Epithelial cell of alveolus of lung (primary cell): ENCODE measurements around the genes GRM1 and RAB32.

DNA sequence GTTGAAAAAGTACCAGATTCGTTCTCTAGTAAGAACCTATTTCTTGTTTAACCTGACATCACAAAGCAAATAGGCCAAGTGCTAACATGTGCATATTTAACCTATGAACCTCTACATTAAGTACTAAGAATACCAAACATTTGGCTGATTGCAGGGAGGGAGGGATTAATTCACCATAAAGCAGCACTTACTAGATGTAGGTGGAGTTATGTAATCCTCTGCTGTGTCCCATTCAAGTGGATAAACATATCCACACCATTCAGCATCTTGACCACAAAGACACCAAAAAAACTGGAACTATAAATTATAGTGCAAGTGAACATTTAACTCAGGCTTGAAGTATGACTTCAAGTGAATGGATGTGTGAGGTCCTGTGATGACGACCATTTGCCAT lies 10.2 kb downstream of the STX11 start:
- RAMPAGE, long total RNA = no peak
- RRBS = no CpG with 5 or more reads among the region's 2 CpGs

DNA sequence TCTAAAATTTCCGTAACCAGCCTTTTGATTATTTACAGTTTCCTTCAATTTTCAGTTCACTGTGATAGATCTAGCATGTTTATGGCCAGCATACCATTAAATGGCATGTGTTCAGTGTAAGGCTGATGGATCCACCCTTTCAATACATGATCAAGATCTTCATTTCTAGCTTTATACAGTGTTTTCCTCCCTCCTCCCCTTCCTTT lies 19.0 kb downstream of the STX11 start:
- RAMPAGE, long total RNA = no peak
- RRBS = no CpG with 5 or more reads among the region's 1 CpG

- RAMPAGE, long total RNA = no peak
- RRBS = no CpG with 5 or more reads among the region's 2 CpGs
Measured at GRCh38 chr6:144171099-144171382, 20.7 kb downstream of the STX11 start.

GRCh38 chr6:144265305-144265873 lies 19.7 kb upstream of the UTRN start:
- RAMPAGE, long total RNA = no peak
- RRBS = no CpG with 5 or more reads among the region's 5 CpGs

DNA sequence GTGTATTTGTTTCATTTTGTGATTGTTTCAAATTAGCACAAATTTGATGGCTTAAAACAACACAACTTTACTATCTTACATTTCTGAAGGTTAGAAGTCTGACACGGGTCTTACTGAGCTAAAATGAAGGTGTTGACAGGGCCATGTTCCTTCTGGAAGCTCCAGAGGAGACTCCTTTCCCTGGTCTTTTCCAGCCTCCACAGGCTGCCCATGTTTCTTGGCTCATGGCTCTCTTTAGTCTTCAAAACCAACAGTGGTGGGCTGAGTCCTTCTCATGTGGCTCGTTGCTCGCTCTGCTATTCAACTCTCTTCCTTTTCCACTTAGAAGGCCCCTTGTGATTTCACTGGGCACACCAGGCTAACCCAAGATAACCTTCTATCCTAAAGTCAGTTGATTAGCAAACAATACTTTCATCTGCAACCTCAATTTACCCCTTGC lies 79.5 kb downstream of the UTRN start:
- RAMPAGE, long total RNA = no peak
- RRBS = no CpG with 5 or more reads among the region's 3 CpGs

DNA sequence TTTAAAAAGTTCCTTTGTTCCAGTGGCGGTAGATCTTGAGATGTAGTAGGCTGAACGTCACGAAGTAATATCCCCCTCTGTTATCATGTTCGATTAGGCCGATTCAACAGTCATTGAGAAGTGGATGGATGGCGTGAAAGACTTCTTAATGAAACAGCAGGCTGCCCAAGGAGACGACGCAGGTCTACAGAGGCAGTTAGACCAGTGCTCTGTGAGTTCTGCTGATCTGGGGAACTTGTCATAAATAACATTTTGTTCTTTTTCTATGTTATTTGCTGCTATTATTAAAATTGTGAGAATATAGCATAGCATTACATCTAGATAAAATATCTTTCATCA lies 188.5 kb downstream of the UTRN start:
- RAMPAGE, long total RNA = no peak
- RRBS = no CpG with 5 or more reads among the region's 8 CpGs

GRCh38 chr6:144522700-144523429 lies 237.7 kb downstream of the UTRN start:
- RAMPAGE, long total RNA = no peak
- RRBS = no CpG with 5 or more reads among the region's 2 CpGs

GRCh38 chr6:144661221-144661637 lies 376.1 kb downstream of the UTRN start:
- RAMPAGE, long total RNA = no peak
- RRBS = no CpG with 5 or more reads among the region's 6 CpGs

GRCh38 chr6:144852054-144853054 lies 567.2 kb downstream of the UTRN start:
- RAMPAGE, long total RNA = no peak
- RRBS = no CpG with 5 or more reads among the region's 3 CpGs

DNA sequence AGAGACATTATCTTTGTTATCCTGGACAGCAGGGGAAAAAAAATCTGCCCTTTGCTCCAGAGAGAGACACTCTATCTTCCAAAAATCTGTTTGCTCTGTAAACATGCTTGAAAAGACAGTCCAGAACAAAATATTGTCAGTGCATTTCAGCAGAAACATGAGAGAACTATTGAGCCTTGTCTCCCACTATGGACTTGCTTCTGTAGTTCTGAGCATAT lies 468.1 kb downstream of the EPM2A start:
- RAMPAGE, long total RNA = no peak

- RAMPAGE, long total RNA = no peak
- RRBS = no CpG with 5 or more reads among the region's 29 CpGs
Measured at GRCh38 chr6:146028743-146029409, at the start of gene GRM1. GRM1 (plus strand) TSS chr6:146029062.

- RAMPAGE, long total RNA = no peak
- RRBS = 3% methylated on average over 40 of the region's 91 CpGs
Measured at GRCh38 chr6:146543410-146544167, at the start of gene RAB32. RAB32 (plus strand) TSS chr6:146543833.

- RAMPAGE, long total RNA = no peak
- RRBS = no CpG with 5 or more reads among the region's 3 CpGs
Measured at GRCh38 chr6:146887690-146888089, 288.9 kb downstream of the ADGB start.

GRCh38 chr6:147238250-147239095 lies 34.3 kb downstream of the STXBP5 start:
- RAMPAGE, long total RNA = no peak
- RRBS = no CpG with 5 or more reads among the region's 6 CpGs

DNA sequence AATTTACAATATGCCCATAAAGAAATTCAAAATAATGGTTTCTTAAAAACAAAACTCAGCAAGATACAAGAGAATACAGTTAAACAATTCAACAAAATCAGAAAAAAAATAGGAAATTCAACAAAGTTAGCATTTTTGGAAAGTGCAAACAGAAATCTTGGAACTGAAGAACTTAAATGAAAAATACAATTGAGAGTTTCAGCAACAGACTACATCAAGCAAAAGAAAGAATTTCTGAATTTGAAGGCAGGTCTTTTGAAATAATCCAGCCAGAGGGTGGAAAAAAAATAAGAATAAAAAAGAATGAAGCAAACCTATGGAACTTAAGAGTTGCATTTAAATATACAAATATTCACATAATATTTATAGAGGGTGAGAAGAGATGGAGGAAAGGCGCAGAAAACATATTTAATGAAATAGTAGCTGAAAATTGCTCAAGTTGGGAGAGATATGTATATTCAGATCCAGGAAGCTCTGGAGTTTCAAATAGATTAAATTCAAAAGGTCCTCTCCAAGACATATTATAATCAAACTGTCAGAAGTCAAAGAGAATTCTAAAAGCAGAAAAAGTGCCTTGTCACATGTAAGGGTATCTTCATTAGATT lies 92.5 kb downstream of the STXBP5 start:
- RAMPAGE, long total RNA = no peak
- RRBS = no CpG with 5 or more reads among the region's 1 CpG

- RAMPAGE, long total RNA = no peak
- RRBS = no CpG with 5 or more reads among the region's 6 CpGs
Measured at GRCh38 chr6:147297246-147298418, 93.4 kb downstream of the STXBP5 start.

GRCh38 chr6:147303983-147305167 lies 100.2 kb downstream of the STXBP5 start:
- RAMPAGE, long total RNA = no peak
- RRBS = no CpG with 5 or more reads among the region's 7 CpGs

DNA sequence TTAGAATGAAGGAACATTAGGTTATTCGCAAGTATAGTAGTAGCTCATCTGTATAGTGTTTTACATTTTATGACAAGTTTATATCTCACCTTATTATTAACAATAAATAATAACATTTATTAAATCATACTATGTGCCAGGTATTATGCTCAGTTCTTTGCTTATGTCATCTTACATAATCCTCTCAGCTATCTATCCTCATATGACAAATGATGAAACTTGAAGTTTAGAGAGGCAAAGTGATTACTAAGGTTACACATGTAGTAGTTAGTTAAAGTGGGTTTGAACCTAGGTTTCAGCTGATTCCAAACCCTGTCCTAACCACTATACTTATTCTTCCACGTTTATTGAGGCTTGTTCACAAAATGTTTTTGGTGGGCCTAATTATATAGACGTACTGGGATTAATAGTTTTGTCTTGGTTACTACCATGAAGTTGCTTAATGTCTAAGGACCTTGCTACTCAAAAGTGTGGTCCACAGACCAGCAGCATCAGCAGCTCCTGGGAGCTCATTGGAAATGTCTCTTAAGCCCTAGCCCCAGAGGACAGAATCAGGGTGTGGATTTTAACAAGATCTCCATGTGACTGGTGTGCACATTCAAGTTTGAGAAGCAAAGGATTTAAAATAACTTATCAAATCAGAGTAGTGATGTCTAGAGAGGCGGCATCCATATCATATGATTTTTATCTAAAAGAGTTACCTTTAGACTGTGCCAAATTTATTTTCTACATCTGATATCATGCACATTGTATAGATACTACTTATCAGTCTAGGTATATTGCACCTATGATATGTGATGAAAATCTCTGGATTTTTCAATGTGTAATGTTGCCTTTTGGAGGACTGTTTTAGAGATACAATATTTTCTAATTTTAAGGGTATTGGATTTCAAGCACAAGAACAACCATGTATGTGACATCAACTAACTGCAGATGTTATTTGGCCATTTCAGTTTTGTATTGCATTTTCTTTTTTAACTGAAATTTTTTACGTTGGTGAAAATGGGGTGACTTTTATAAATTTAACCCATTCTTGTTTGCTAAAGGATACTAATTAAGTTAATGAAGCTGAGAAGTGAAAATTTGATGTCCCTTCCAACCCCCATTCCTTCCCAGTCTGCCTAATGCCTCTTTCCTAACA lies 146.8 kb downstream of the STXBP5 start:
- RAMPAGE, long total RNA = no peak
- RRBS = no CpG with 5 or more reads among the region's 5 CpGs

GRCh38 chr6:147357689-147358398 lies 150.6 kb upstream of the SAMD5 start:
- RAMPAGE, long total RNA = no peak
- RRBS = no CpG with 5 or more reads among the region's 2 CpGs

DNA sequence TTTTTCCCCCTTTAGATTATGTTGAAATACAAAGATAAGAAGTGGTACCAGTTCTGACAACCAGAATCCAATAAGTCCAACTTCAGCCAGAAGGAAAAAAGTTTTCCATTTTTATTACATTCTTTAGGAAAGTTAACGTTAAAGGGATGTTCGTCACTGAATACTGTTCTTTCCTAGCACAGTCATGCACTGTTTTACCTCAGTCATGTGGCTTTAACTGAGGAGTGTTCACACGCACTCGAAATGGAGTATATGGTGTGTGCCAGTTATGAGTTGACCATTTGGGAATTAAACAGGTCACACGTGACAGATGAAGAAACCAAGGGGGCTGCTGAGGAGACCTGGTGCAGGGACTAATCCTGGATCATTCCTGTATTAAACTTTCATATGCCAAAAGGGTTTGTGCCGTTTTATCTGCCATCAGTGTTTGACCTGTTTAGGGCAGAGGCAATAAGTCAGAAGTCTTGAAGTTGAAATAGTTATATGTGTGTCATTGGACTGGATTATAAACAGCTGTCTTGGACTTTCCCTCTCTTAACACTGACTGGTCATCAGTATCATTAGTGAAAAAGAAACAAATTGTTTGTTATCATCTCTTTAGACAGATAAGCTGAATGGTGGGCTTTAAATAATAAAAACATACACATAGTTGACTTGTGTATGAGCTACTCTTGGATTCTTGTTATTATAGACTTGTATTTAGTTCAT lies 123.6 kb upstream of the SAMD5 start:
- RAMPAGE, long total RNA = no peak
- RRBS = no CpG with 5 or more reads among the region's 6 CpGs